Esophagus muscularis mucosa (tissue), 4 donors: ENCODE data around the genes ALX1 and EPYC.

GRCh38 chr12:82678111-82678484 is 8.6 kb upstream of the TMTC2 start:
- PRO-cap, result no peak
- RAMPAGE, long total RNA, 4 experiments, result no peak in any of the 4 experiments

GRCh38 chr12:85279631-85280340 is at the start of gene ALX1:
Gene ALX1, plus strand, starts transcription at chr12:85280220.
- PRO-cap, result no peak
- RAMPAGE, long total RNA, 4 experiments, result no peak in any of the 4 experiments

- PRO-cap, result no peak
- RAMPAGE, long total RNA, 4 experiments, result no peak in any of the 4 experiments
Observed at GRCh38 chr12:85469280-85470070, 189.5 kb downstream of the ALX1 start.

DNA sequence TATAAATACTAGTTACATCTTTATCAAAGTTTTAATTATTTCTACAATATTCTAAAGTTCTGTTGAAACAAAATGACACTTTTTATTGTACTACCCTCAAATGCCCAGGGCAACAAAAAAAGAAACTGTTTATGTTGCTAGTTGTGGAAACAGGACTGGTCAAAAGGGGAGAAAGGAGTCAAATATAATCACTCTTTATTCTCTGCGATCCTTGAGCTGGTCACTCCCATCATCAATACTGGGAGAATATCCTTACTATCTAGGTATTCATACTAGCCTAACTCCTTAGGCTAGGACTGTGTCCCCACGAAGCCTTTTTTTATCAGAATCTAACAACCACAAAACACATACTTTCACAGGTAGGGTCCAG is 505 bp downstream of the RASSF9 start:
- PRO-cap, result no peak
- RAMPAGE, long total RNA, 4 experiments, result no peak in any of the 4 experiments

- PRO-cap, result no peak
- RAMPAGE, long total RNA, 4 experiments, result no peak in any of the 4 experiments
Observed at GRCh38 chr12:86265041-86265616, 8.9 kb upstream of the MGAT4C start.

GRCh38 chr12:89098636-89099270 is 253.5 kb downstream of the DUSP6 start:
- PRO-cap, result no peak
- RAMPAGE, long total RNA, 4 experiments, result no peak in any of the 4 experiments

DNA sequence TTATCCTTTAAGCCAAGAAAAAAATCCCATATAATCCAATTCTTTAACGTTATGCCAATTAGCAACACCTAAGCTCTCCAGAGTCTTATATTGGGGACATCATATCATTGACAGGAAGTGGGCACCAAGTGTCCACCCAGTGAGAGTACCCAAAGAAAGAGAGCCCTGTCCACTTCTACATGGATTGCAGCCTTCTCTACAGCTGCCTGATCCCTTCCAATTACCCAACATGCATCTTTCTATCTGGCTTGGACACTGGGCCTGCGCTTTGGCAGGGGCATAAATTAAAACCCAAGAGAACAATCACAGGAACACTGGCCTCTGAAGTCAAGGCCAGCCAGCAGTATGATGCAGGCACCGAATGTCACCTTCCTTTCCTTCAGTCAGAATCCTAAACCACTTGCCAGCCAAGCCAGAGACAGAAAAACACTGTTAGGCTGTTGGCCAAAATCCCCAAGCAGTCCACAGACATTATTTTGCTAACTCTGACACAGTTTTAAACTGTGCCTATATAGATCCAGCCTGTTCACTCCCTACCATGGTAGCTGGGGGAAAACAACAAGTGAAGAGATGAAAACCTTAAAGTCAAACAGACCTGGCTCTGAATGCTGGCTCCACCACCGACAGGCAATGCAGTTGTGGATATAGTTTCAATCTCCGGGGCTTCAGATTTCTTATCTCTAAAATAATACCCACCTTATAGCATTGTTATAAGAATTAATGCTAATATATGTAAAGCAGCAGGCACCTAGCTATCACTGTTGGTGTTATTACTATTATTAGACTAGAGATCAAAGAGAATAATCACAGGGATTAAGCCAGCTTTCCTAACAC is 113.6 kb downstream of the DUSP6 start:
- PRO-cap, result unidirectional peak, plus-strand start at position 399 of the sequence
- RAMPAGE, long total RNA, 4 experiments, result no peak in any of the 4 experiments

DNA sequence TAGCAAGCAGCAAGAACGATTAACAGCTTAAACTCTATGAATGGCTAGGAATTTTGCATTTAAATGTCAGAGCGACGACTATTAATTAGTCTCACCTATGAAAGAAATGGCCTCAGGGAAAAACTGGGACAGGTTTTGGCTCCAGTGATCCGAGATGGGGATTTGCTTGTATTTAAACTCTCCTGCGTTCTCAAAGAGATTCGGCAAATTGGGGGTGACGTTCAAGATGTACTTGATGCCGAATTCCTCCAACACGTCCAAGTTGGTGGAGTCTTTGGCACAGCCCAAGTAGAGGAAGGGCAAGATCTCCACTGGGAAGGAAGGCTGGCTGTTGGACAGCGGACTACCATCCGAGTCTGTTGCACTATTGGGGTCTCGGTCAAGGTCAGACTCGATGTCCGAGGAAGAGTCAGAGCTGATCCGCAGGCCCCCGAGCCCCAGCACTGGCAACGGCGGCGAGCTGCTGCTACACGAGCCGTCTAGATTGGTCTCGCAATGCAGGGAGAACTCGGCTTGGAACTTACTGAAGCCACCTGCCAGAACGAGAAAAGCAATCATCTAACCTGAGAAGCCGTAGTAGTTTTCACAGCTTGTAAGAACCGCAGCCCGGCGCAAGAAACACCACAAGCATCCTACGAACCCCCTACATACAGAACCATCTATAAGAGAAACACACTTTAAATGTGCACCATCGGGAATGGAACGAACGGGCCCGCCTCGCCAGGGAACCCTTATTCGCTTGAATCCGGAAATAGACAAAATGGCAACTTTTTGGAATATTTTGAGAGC is 1.6 kb downstream of the DUSP6 start:
- PRO-cap, result no peak
- RAMPAGE, long total RNA, 4 experiments, result start-site peak on the plus strand in 3 of 4 experiments, centred at positions 297 to 329 of the sequence, 7 to 16 reads per replicate

- PRO-cap, result no peak
- RAMPAGE, long total RNA, 4 experiments, result no peak in any of the 4 experiments
Observed at GRCh38 chr12:89382229-89382724, 30.0 kb upstream of the DUSP6 start.

- PRO-cap, result no peak
- RAMPAGE, long total RNA, 4 experiments, result no peak in any of the 4 experiments
Observed at GRCh38 chr12:89383956-89384688, 31.8 kb upstream of the DUSP6 start.

GRCh38 chr12:89709247-89709888 is 730 bp upstream of the ATP2B1 start:
- PRO-cap, result bidirectional peak, plus-strand start at chr12:89709409, minus-strand start at chr12:89709441; bidirectional peak, plus-strand start at chr12:89709794, minus-strand start at chr12:89709638
- RAMPAGE, long total RNA, 4 experiments, result start-site peak on the plus strand in 3 of 4 experiments, at chr12:89709737-89709813 at its widest, 18 to 22 reads per replicate; start-site peak on the minus strand in 4 of 4 experiments, at chr12:89709298-89709359 at its widest, 27 to 94 reads per replicate

DNA sequence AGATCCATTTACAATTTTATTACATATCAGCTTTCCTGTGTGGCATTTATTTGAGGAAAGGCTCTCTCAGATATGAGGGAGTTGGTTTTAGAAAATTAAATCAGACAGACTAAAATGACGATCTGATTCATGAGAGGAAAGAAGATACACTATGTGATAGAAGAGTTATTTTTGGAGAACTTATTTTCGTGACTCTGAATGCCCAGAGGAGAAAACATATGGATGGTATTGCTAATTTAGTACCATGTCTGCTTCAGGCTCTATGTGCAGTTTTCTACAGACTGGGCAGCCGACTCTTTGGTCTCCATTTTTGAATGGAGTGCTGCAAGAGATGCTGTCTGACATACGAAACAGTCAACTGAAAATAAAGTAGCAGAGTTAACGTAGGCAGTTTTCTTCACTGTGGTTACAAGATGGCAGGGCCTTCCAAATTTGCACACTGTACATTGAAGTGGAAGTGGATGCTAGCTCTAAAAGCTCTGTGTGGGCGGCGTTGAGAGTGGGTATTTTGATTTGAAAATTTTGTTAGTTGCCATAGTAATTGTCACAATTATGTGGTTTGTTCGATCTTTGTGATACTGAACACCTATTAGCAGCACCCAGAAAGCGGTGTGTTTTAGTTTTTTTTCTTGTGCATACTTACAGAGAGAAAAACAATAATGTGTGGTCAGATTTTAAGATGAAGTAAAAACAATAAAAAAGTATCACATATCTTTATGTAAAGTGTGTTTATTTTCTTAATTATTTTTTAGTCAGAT is 154.8 kb upstream of the ATP2B1 start:
- PRO-cap, result no peak
- RAMPAGE, long total RNA, 4 experiments, result no peak in any of the 4 experiments

DNA sequence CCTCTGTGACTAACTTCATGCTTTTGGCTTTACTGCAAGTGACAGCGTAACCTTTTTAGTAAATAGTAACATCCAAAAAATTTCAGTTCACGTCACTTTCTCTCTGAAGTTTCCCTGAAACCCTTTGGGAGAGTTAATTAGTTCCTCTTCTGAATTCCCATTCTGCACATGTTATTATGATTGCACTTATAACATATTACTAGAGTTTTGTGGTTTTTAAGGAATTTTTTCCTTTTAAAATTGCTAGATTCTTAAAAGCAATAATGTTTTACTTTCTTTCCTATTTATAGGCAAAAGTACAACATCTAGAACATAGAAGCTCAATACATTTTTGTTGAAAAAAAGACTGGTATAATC is 453.2 kb downstream of the CCER1 start:
- PRO-cap, result no peak
- RAMPAGE, long total RNA, 4 experiments, result no peak in any of the 4 experiments

DNA sequence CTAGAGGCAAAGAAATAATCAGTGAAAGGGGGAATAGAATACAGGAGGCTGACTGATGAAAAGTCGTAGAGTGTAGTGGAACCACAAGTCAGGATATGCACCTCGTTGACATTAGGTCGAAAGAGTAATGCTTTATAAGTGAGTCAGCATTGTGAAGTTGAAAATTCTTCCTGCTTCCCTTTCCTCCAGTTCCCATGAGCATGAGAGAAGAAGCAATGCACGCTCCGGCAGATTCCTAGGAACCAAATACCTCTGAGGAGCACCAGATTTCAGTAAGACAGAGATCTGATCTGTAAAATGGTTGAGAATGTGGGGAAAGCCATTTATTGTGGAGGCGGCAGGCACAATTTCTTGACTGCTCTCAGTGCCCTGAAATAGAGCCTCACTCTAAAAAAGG is 16.5 kb downstream of the CCER1 start:
- PRO-cap, result no peak
- RAMPAGE, long total RNA, 4 experiments, result no peak in any of the 4 experiments

GRCh38 chr12:91004745-91005364 is at the start of gene EPYC:
Gene EPYC, minus strand, starts transcription at chr12:91004972.
- PRO-cap, result no peak
- RAMPAGE, long total RNA, 4 experiments, result no peak in any of the 4 experiments

DNA sequence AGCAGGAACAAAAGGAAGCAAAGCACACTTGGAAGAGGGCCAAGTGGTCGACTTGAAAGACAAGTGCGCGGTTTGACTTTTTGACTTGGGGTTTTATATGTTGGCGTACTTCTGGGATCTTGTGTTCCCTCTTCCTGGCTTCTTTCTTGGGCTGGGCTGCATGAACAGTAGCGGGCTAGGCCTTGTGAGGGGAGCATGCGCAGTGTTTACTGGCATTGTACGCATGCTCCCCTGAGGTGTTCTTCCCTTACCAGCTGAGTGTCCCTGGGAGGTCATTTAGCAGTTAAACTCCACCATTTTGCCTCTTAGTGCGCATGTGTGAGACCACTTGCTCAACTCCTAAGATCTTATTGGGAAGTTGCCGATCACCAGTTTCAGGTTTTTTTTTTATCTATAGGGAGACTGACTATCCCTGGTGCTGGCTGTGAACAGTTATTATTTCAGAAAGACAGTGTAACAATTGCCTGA is 369.5 kb upstream of the DCN start:
- PRO-cap, result unidirectional peak, minus-strand start at position 148 of the sequence
- RAMPAGE, long total RNA, 4 experiments, result no peak in any of the 4 experiments

DNA sequence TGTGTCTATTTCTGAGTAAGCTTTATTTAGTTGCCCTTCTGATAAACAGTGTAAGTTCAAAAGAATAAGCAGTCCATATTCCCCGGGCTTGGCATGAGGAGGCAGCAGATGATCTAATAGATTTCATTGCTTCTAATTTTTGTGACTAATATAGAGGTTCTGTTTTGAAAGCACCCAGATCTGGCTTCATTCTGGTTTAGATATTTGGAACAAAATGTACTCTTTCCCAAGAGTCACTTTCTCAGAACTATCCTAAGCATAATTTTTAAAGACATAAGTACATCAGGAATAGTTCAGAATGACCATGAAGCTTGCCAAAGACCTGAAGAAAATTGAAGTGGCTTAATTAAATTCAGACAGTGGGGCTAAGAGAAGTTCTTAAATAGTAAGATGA is 290.9 kb downstream of the BTG1 start:
- PRO-cap, result no peak
- RAMPAGE, long total RNA, 4 experiments, result no peak in any of the 4 experiments

DNA sequence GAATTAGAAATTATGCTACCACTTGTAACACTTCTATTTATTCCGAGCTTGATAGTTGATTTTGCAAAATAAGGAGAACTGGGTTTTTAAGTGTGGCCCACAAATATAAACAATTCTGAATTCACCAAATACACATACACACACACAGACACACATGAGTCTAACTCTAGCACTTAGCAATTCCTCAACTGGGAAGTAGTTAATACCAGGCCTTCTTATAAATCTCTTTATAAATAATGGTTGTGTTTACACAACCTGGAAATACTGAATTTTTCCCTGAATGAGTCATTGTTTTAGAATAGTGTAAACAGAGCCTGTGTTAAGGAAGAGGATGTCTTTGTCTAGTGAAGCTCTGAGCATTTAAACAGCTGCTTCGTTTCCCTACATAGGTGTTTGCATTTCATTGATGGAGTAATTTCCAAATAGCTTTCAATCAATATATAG is 218.9 kb downstream of the BTG1 start:
- PRO-cap, result no peak
- RAMPAGE, long total RNA, 4 experiments, result no peak in any of the 4 experiments

DNA sequence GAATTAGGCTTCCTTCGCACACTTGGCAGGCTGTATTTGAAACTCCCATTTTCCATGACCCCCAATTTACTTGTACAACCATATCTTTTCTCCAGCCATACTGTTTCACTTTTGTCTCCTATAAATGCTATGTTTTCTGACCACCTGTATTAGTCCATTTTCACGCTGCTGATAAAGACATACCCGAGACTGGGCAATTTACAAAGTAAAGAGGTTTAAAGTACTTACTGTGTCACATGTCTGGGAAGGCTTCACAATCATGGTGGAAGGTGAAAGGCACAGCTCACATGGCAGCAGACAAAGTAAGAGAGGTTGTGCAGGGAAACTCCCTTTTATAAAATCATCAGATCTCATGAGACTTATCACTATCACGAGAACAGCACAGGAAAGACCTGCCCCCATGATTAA is 84.0 kb downstream of the BTG1 start:
- PRO-cap, result no peak
- RAMPAGE, long total RNA, 4 experiments, result no peak in any of the 4 experiments

DNA sequence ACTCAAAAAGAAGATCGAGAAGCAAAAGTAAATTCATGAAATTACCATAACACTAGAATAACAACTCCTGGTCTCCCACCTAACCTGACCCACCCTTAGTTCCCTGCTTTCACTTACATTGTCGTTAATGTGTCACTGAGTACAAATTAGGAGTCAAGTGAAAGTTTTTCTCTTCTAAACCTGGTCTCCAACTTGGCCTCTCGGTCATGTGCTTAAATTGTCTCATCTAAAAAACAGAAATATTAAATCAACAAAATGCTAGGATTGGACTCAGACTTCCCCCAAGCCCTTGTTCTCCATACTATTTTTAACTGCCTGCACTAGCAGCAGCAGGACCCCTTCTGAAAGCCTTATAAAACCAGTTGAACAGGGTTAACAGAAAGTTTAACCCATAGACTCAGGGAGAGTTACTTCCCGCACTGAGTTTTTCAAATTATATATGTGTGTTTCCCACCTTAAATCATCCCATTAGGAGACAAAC is 1.9 kb upstream of the BTG1 start:
- PRO-cap, result no peak
- RAMPAGE, long total RNA, 4 experiments, result no peak in any of the 4 experiments